ENCODE results near the genes SLC12A3, CX3CL1 and ADGRG1.

DNA sequence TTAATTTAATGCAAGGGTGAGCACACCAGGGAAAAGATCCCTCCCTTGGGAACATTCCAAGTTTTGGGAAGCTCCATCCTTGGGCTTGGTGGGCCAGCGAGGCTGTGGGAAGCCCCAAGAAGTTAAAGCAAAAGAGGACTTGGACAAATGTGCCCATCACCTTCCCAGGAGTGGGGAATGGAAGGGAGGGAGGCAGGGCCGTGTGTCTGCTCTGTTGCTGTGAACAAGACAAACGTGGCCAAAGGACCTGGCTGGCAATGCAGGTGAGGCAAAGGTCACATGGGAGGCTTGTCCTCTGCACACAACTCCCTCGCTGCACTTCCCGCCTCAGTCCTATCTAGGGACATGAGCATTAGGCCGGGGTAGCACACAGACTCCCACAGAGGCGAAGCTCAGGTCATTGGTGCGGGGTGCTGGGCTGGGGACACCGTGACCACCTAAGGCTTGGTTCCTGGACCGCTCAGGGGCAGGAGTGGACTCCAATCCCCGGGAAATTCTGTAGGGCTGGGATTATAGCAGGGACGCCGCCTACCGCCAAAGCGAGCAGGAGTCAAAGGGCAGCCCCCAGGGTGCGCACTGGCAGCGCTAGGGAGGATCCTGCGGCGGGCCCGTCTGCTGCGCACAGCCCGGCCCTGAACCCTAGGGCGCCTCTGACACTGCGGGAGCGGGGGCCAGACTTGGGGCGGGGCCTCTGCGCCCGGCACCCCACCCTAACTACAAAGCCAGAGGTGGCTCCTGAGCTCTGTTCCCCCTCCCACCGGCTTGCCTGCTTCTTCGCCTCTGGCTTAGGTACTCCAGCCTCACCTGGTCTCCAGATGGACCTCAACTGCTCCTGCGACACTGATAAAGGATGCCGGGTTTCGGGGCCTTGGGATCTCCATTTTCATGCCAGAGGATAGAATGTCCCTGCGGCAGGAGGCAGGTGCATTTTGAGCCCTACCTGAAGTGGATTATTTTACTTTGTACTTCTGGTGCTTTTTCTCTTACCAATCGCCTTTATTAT, 4.0 kb upstream of the MT1B start:
- PRO-cap, result no peak

- PRO-cap, result no peak
Measured at GRCh38 chr16:56865078-56865515, at the start of gene SLC12A3. Gene SLC12A3, plus strand, starts transcription at chr16:56865207.

DNA sequence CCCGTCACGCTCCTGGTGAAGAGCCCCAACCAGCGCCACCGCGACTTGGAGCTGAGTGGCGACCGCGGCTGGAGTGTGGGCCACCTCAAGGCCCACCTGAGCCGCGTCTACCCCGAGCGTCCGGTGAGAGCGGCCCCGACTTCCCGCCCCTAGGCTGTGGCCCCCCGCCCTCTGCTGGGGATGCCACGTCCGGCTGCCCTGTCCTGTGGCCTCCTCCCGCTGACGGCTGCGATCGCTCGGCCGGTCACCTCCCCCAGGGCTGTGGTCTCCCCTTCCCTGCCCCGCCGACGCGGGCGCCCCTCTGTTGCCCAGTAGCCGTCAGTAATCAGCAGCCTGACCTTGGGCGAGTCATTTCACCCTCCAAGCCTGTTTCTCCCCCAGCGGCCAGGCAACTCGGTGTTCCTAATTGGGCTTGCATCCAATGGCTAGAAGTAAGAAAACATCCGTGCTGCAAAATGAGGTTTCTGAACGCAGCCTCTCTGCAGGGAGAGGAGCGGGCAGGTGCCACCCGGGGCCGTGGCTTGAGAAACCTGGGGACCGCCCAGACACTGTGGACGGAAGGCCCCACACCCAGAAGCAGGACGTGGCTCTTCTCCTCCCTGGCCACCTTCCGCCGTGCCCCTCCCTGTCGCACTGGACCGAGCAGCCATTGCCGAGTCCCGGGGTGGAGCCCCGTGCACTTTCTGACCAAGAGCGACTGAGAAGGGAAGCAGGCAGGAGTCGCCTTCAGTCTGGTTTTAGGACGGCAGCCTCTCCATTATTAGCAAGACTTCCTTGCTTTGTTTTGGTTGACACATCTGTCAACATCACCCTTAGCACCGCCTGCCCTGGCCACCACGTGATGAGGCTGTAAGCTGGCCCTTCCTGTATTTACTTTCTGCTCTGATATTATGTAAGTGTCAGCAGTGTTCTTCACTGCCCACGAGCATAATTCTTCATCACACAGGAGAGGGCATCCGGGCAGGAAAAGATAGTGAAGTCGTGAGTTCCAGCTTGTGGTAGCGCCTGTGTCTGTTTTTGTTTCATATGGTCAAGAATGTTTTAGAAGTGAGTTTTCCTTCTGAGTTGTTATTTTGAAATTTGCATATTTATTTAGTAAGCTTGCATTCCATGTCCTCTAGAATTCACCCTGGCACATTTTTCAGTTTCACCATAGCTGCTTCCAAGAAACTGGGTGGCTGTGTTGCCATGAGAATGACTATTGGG, 730 bp downstream of the HERPUD1 start:
- PRO-cap, result bidirectional peak, plus-strand start at position 938 of the sequence, minus-strand start at position 532 of the sequence

DNA sequence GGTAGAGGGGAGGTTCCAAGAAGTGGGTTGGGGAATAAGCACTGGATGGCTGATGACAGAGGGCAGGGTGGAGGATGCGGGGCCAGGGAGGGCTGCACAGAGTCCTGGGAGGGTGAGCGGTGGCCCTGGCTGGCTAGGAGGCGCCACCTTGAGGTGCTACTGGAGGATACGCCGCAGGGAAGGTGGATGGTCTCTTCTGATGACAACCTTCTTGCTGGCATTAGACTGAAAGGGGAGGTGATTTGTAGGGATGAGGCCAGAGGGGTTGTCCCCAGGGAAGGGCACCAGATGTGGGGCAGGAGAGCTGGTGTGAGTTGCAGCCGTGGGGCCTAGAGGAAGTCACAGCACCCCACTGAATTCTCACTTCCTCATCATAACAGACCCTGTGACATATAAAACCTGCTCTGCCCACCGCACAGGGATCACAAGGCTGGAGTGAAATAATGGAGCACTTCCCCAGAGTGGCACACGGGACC, 10.4 kb upstream of the CETP start:
- PRO-cap, result bidirectional peak, plus-strand start at position 421 of the sequence, minus-strand start at position 367 of the sequence

DNA sequence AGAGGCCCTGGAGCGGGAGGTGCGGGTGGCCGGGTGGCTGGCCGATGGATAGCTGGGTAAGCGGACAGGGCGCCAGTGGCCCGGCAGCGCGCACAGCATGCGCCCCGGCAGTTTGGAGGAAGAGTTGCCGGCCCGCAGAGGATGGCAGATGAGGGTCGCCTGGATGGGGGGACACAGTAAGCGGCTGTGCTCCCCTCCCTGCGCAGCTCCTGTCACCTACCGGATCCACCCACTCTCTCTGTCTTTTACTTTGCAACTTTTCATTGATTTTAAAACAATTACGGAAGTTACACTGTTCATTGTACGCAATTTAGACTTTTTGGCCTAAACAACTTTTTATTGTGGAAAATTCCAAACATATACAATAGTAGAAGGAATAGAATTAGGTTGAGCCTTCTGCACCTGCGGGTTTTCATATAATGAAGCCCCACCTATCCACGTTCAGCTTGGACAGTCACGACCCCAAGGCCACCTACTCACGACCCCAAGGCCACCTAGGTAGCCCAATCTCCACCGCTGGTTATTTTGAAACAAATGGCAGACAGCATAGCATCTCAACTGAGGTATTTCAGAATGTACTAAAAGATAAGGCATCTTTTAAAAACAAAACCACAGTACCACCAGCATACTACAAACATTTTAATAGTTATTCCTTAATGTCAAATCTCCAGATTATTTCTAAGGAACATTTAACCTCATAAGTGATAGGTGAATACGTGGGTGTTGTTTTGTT, 531 bp downstream of the NLRC5 start:
- PRO-cap, result no peak

DNA sequence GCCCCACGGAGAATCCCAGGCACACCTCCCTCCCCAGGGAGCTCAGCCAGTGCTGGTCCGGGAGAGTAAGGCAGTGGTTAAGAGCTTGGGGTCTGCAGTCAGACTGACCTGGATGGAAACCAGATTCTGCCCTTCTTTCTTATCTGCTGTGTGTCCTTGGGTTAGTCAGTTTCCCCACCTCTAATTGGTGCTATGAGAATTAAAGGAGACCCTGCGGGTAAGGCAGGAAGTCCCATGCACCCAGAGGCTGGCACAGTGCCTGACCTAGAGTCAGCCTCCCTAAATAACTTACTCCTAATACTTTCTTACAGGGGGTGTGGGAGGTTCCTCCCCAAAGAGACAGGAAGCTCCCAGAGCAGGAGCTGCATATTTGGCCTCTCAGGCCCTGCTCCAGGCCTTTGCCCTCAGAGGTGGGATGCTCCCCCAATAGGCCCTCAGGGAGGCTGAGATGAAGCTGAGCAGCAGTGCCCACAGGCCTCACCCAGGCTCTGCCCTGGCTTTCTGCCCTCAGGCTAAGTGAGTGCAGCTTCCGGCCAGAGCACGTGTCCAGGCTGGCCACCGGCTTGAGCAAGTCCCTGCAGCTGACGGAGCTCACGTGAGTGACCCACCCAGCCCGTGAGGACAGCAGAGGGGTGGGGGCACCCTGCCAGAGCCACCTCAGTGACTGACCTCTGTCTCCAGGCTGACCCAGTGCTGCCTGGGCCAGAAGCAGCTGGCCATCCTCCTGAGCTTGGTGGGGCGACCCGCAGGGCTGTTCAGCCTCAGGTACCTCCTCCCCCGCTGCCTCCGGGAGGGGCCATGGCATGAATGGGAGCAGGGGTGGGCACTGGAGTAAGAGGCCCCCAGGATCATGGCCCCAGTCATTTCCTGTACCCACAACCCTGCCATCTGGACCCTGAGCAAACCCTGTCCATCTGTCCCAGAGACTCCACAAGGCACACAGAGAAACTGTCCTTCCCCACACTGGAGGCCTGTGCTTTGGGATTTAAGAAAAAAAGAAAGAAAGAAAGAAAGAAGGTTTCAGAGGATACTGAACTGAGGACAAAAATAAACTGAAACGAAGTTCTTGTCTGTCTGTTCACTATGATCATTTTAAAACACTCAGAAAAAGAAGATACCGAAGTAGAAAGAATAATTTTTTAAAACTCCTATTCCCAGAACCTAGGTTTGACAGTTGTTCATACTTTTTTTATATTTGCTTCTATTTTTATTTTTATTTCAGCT, 31.0 kb upstream of the CPNE2 start:
- PRO-cap, result no peak

DNA sequence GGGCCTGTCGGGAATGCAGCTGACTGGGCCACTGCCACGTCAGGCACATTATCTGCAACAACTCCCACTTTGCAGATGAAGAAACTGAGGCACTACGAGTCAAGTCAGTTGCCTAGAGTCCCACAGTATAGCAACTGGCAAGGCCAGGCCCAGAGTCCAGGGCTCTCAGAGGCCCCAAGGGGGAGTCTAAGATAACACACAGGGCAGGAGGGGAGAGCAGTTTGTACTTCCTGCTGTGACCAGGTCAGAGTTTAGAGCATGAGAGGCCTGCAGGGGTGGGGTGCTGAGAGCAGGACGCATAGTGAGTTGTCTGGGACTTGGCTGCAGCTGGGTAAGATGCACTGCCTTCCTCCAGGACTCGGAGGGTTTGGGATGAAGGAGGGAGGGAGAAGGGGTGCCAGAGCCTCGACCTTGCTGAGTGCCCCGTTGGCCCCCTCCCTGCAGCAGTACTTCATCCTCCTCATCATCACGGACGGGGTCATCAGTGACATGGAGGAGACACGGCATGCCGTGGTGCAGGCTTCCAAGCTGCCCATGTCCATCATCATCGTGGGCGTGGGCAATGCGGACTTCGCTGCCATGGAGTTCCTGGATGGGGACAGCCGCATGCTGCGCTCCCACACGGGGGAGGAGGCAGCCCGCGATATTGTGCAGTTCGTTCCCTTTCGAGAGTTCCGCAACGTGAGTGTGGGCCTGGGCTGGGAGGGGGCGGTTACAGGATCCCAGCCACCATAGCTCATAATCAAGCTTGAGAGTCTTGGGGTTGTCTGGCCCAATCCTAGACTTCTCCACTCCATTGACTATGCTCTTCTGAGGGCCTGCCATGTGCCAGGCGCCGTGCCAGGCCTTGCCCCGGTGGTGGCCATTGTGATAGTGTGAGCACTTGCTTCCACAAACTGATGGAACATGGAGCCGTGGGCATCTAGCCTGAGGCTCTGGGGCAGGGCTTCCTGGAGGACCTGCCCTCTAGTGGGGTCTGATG, 39.9 kb downstream of the PSME3IP1 start:
- PRO-cap, result no peak

DNA sequence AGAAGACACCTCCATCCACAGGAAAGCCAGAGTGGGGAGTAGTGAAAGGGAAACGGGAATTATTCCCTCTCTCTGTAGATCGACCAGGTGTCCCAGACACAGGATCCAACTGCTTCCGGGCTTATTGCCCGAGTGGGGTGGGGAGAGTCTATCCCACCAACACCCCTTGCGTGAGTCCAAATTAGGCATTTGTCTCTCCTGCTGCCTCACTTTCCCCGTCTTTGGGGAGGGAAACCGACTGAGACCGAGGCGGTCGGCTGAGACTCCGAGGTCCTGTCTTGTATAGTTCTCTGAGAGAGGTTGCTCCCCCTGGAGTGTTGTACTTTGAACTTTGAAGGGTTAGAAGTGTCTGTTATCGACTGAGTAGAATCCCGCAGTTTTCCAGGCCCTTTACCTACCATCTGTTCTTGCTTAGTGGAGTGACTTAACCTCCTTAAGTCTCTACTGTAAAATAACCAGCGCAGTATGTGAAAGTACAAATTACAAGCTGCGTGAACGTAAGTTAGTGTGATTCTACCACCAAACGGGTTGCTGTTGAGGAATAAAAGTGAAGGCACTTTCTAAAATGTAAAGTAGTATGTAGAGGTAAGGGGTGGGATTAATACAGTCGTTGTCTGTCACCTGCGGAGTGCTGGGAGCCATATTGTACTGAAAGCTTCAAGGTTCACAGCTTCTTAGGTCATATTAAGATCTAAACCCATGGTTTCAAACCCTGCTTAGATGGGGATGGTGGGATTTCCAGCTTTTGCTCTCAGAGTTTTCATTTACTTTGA, 1.1 kb downstream of the RSPRY1 start:
- PRO-cap, result no peak

- PRO-cap, result unidirectional peak, minus-strand start at chr16:57300567
Measured at GRCh38 chr16:57300370-57300913, 16.0 kb upstream of the PLLP start.

- PRO-cap, result no peak
Measured at GRCh38 chr16:57316342-57317414, 32.2 kb upstream of the PLLP start.

DNA sequence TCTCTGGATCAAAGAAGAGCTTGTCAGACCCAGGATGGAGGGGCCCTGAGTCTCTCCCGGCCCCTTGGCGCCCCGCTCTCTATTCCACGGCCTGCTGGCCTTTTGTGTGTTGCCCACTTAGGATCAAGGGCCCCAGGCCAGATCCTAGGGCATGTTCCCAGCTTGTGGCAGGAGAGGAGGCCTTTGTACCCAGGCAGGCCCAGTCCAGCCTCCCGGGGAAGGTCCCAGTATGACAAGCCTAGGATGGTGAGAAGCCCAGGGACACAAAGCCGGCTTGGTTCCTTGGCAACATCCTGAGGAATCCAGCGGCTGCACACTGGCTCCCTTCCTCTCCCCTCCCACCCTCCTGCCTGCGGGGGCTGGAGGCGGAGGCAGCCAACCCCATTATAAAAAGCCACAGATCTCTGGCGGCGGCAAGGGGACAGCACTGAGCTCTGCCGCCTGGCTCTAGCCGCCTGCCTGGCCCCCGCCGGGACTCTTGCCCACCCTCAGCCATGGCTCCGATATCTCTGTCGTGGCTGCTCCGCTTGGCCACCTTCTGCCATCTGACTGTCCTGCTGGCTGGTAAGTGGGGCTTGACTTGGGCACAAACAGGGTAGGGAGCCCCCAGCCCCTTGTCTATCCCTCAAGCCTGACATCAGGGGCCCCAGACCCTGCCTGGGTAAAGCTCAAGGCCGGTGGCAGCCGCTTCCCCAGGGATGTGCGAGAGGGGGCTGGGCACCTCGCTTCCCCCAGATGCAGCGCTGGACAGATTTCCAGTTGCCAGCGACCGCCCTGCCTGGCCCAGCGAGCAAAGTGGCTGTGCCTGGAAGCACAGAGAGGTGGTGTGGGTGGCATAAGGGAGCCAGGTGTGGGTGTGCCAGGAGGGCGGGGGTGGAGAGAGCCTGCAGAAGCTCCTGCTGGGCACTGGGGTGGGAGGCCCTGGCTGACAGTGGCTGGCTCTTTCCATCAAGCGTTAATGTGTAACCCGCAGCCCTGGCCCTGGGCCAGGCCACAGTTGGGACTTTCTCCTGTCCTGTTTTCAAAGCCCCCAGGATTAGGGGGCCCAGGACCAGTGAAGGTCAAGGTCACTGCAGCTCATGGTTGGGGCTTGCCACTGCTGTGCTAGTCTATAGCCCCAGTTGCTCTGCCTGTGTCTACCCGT, at the start of gene CX3CL1:
Gene CX3CL1, plus strand, starts transcription at position 416 of the 1,144 bp plus-strand sequence.
- PRO-cap, result bidirectional peak, plus-strand start at position 399 of the sequence, minus-strand start at position 295 of the sequence

- PRO-cap, result no peak
Measured at GRCh38 chr16:57517986-57518920, 18.1 kb downstream of the CCDC102A start.

- PRO-cap, result no peak
Measured at GRCh38 chr16:57627368-57627940, 976 bp upstream of the ADGRG1 start.

DNA sequence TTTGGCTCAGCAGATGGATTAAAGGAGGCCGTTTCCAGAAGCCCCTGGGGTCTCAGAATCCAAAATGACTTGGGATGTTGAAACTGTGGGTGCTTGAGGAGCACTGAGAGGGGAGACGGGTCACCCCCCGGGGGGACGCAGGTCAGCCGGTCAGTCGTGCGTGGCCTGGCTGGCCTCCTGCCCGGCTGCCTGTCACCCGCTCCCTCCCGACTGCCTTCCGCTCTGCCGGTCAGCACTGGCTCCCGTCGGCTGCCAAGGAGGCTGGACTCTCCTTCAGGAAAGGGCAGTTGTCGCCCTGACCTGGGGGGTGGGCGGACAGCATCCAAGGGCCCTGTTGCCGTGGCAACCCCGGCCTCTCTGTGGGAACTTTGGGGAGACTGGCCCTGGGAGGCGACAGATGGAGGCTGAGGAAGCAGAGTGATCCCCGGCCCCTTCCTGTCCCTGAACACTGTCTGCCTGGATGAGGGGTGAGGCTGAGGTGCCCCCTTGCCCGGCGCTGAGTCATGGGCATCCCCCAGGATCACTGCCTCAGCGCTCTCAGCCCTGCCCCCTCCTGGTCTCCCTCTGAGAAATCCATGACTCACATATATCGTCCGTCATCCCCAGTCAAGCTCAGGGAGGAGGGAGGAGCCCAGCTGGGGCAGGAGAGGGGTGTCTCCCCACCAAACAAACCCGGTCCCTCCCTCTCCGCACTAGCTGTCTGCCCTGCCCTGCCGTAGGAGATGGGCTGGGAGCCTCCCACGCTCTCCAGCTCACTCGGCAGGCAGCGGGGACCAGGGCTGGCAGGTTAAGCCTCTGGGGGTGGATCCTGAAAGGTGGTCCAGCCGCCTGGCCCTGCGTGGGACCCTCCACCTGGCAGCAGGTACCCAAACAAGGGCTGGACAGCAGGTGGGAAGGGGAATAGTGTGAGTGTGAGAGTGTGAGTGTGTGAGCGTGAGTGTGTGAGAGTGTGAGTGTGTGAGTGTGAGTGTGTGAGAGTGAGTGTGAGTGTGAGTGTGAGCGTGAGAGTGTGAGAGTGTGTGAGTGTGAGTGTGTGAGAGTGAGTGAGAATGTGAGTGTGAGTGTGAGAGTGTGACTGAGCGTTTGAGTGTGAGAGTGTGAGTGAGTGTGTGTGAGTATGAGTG, at the start of gene ADGRG1:
Gene ADGRG1, plus strand, starts transcription at position 690 of the 1,124 bp plus-strand sequence.
- PRO-cap, result bidirectional peak, plus-strand start at position 695 of the sequence, minus-strand start at position 450 of the sequence

DNA sequence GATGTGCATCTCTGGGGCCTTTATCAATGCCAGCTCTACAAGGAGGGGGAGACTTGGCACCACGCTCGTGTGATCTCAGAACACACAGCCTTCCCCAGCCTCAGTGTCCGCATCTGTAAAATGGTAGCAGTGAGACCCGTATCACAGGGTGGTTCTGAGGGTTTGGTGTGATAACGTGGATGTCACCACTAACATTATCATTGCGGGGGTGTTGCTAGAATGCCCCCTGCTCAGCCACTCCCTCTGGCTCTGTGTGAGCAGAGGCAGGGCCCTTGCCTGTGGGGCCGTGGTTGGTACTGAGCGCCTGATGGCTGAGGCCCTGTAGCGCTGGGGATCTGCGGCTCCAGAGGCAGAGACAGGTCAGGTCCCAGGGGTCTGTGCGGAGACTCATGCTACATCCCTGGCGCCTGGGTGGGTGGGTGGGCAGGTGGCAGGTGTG, 18.2 kb downstream of the ADGRG1 start:
- PRO-cap, result no peak

GRCh38 chr16:57653856-57654637, 14.1 kb upstream of the ADGRG3 start:
- PRO-cap, result no peak

DNA sequence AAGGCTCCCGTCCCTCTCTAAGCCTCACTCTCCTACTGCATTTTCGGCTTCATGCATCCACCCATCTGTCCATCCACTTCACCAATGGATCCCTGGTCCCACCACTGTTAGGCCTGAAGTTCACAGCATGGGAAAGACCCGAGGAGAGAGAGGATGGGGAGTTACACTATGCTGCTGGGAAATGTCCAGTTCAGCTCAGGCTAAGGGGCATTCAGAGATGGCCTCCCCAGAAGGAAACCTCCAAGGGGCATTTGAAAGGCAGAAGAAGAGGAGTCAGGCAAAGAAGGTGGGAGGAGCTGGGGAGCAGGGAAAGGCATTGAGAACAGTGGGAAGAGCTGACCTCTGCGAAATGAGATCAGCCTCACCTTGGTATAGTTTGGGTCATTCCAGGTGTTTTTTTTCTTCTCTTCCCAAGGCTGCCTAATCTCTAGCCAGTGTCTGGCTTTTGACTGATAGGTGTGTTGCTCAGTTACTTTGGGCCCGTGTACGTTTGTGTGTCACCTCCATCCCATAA, 11.7 kb upstream of the DRC7 start:
- PRO-cap, result no peak

DNA sequence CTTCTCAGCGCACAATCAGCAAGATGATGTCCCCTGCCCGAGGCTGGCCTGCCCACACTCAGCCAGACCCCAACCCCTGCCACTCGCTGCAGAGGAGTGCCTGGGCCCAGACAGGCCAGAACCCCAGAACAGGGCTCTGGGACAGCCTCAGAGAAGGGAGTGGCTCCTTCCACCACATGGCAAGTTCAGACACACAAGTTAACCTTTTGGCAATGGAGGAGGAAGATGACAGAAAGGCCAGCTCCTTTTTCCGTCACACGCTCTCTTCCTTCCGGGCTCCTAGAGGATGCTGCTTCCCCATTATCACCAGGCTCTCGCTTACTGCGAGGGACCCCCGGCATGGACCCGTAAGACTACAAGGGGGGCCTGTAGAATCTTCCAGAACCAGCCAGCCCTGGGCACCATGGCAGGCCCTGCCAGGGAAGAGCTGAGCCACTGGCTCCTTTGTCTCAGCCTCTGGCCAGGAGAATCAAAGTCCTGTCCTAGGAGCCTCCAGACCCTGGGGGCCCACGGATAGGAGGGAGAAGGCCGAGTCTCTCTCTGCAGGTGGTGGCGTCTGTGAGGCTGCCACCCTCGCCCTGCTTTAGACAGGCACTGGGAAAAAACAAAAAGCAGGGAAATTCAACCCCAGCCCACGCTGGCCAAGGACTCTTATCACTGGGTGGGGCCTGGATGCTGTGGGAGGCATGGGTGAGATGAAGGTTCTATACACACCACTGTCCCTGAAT, 14.5 kb downstream of the KIFC3 start:
- PRO-cap, result no peak

DNA sequence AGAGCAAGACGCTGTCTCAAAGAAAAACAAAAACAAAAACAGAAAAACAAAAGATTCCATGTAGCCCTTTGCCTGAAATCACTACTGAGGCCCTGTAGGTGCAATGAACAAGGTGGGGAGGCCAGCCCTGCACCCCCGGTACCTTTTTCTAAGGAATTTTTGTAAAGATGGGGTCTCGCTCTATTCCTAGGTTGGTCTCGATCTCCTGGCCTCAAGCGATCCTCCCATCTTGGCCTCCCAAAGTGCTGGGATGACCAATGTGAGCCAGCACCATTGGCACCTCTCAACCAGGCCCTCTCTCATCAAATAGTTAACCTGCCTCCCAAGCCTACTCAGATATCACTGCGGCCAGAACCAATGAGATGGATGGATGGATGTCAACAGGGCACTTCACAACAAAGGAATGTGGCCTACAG, 22.4 kb upstream of the KIFC3 start:
- PRO-cap, result no peak

- PRO-cap, result no peak
Measured at GRCh38 chr16:57846384-57846871, 44.1 kb upstream of the KIFC3 start.

All from pulmonary lymph node (tissue), 1 donor.